B cell (primary cell): Measurements from ENCODE around the gene CCDC77.

- PRO-cap: no peak
- CAGE, long polyA plus RNA: no peak
Measured at GRCh38 chr12:174686-175063, 39.3 kb downstream of the SLC6A12 start.

DNA sequence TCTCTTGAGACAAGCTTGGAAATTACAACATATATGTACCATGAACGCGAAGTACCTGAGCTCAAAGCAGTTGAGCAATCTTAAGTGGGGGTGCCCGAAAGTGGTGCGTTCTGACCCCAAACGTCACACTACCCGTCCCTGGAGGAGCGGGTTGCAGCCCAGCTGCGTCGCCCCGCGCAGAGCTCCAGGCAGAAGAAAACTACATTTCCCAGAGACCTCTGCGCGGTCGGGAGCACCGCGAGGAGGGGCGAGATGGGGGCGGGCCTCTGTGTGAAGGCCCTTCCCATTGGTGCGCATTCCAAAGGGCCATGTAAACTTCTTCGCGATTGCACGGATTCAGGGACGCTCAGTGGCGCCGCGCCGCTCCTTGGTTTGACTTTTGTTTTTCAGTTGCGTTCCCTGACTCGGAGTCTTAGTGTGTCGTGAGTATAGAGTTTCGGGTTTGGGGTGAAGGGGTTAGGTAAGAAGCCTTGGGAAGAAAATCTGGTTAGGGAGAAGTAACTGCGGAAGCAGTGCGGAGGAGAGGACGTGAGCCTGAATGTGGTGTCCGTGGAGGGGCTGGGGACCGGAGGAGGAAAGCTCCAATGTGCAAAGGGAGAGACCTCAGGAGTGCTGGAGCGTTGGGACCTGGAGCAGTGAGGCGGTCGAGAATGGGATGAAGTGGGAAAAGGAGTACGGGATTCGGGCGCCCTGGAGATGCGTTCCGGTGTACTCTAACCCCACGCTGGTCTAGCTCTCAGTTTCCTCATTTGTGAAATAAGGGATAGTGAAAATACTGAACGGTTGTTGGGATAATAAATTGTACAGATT lies at the start of gene CCDC77:
Gene CCDC77, plus strand, starts transcription at position 382 of the 810 bp plus-strand sequence.
- PRO-cap: bidirectional peak, plus-strand start at position 382 of the sequence, minus-strand start at position 184 of the sequence
- CAGE, long polyA plus RNA: no peak

DNA sequence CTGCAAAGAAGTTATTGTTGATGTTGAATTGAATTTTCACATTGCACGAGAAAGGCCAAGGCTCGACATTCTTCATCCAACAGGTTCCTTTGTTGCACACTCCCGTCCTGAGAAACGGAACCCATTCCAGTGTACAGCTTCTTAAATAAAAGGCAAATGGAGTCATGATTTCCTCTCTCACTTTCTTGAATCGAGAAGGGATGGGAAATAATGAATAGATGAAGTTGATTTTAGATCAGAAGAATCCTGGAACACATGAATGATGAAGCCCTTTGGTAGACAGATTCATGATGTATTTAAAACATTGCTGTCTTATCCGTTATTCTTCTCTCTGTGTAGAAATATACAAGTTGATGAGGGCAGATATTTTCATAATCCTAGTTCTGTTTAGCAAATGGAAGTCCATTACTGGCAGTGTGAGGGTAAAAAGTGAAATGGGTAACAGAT lies 17.7 kb downstream of the B4GALNT3 start:
- PRO-cap: no peak
- CAGE, long polyA plus RNA: no peak

- PRO-cap: no peak
- CAGE, long polyA plus RNA: no peak
Measured at GRCh38 chr12:509447-510012, 49.8 kb downstream of the B4GALNT3 start.

DNA sequence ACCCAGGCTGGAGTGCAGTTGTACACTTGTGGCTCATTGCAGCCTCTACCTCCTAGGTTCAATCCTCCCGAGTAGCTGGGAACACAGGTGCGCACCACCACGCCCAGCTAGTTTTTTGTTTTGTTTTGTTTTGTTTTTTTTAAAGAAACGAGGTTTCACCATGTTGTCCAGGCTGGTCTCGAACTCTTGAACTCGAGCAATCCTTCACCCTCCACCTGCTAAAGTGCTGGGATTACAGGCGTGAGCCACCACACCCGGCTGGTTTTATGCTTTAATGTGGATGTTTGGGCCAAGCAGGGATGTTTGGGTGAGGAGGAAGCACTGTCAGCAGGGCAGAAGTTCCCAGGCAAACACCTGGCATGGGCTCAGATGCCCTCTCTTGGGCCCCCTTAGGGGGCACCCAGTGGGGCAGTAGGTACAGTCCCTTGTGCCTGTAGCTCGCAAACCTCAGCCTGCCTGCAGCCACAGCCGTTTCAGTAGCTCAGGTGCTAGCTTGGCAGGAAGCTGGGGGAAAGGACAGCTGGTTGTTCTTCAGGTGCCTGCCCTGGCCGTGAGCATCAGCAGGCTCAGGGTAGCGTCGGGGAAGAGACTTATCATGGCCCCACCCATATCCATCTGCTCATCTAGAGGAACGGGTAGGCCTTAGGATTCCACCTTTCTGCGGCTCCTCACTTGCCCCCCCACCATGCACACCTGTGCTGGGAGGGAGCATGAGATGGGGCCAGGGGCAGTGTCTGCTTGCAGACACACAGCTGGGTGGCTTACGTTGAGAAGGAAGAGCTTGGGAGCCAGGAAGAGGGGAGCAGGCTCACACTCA lies 67.4 kb downstream of the B4GALNT3 start:
- PRO-cap: no peak
- CAGE, long polyA plus RNA: no peak

DNA sequence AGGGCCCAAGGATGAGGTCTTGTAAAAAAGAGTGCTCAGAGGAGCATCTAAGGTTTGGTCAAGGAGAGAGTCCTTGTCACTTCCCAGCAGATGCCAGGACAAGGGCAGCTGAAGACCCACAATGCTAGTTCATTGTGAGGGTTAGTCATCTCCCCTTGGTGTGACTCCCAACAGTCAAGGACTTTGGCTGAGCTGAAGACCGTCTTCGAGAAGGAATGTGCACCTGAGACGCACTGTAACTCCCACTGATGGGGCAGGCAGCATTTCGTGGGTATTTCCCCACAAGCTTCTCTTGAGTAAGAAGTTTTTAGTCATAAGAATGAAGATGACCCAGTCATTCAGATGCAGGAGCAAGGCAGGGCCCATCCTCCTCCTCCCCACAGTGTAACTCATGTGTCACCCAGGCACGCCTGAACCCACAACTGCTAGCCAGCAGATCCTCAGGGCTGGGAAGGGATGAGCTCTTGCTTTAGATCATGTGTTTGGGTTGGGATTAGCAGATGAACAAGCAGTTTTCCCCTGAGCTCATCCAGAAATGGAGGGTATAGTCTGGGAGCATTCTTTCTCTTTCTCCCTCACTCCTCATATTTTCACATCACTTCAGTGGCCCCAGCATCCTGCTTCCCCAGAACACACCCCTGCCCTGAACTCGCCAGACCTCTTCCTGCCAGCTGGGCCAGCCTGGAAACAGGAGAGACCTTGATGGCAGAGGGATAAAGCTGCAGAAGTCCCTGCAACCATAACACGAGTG lies 73.2 kb downstream of the B4GALNT3 start:
- PRO-cap: no peak
- CAGE, long polyA plus RNA: no peak

DNA sequence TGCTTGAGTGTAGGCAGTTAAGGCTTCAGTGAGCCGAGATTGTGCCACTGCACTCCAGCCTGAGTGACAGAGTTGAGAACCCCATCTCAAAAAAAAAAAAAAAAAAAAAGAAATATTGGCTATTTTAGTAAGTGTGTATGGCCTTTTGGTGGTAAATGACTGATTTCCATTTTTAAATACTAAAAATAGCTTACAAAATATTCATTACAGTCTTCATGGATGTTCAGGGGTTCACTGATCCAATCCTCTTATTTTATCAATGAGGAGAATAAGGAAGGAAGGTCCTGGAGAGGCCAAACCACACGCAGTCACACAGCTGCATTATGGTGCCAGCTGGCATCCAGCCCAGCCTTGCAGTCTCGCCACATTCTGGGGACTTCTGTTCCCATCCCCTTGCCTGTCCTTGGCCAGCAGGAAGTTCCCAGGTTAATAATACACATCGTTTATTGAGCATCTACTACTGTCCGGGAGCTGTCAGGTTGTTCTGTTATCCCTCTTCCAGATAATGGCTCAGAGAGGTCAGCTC lies 78.8 kb downstream of the B4GALNT3 start:
- PRO-cap: no peak
- CAGE, long polyA plus RNA: no peak

GRCh38 chr12:545394-546237 lies 85.9 kb downstream of the B4GALNT3 start:
- PRO-cap: no peak
- CAGE, long polyA plus RNA: no peak

DNA sequence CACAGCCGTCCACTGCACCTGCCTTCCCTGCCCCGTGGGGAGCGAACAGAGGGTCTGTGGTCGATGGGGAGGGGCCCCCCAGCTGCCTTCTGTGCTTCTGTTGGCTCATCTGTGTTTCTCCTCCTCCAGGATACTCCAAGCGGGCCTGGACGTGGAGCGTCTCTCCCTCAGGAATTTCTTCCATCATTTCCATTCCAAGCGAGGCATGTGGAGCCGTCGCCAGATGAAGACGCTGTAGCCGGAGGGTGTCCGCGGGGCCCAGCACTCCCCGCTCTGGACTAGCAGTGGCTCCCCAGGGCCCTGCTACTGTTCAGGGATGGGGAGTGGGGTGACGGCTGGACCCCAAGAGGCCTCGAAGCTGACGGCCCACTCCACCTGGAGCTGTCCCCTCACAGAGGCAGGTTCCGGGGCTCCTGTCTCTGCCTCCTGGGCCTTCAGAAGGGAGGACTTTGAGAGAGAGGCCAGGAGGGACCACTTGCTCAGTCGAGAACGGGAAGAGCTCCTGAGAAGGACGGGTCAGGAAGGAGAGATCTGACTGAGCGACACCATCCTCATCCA lies 101.6 kb downstream of the B4GALNT3 start:
- PRO-cap: no peak
- CAGE, long polyA plus RNA: no peak

DNA sequence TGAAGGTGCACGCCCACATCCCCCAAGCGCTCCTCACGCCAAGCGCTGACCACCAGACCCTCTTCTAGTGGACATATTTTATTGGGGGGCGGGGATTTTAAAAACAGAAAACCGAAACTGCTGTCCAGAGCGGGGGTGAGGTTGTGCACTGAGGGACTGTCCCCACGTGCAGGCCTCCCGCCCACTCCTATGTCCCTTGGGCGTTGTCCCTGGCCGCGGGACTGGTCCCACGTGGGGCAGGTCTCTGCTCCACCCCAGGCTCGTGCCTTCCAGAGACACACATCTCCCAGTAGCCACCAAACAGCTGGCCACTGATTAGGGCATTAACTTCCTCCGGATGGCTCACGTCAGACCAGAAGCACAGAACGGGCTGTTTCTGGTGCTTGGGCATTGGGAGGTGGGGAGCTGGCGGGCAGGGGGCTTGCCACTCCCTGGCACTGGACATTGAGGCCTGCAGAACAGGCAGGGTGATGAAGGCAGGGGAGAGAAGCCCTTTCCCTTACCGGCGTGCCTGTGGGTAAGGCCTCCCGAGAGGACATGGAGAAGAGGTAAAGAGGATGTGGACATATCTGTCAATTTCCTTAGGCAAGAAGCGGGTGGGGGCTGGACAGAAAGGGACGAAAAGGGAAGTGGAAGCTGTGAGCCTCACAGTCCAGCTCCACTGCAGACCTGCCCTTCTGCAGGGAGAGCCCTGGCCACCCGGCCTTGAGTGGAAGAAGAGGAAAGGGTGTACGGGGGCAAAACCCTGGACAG lies 101.3 kb downstream of the NINJ2 start:
- PRO-cap: no peak
- CAGE, long polyA plus RNA: no peak

DNA sequence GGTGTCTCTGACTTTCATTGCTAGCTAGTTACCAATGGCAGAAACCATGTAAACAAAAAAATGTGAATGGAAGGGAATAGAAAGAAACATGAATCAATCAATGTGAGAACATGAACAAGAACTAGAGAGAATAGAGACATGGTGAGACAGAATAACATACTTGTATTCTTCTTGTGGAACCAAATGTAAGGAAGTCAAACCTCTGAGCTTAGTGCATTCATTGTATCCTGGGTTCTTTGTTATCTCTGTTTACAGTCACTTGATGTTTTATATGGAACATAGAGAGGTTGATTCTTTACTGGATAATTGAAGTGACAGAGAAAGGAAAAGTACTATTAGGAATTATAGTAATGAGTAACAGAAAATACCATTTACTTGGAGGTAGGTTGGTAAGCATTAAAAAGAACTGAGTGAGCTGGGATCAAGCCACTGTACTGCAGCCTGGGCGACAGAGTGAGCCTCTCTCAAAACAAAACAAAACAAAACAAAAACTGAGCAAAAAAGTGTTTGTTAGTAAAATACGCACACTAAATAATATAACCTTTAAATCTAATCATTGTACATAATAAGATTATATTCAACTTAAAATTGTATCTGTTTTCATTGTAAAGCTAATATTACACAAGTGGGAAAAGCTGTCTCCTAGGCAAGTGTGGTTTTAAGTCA lies 2.4 kb upstream of the WNK1 start:
- PRO-cap: no peak
- CAGE, long polyA plus RNA: no peak

GRCh38 chr12:763459-764088 lies 11.2 kb downstream of the WNK1 start:
- PRO-cap: no peak
- CAGE, long polyA plus RNA: no peak

- PRO-cap: no peak
- CAGE, long polyA plus RNA: no peak
Measured at GRCh38 chr12:882758-883237, 66.7 kb downstream of the RAD52 start.

- PRO-cap: no peak
- CAGE, long polyA plus RNA: no peak
Measured at GRCh38 chr12:909601-910256, 39.8 kb downstream of the RAD52 start.

DNA sequence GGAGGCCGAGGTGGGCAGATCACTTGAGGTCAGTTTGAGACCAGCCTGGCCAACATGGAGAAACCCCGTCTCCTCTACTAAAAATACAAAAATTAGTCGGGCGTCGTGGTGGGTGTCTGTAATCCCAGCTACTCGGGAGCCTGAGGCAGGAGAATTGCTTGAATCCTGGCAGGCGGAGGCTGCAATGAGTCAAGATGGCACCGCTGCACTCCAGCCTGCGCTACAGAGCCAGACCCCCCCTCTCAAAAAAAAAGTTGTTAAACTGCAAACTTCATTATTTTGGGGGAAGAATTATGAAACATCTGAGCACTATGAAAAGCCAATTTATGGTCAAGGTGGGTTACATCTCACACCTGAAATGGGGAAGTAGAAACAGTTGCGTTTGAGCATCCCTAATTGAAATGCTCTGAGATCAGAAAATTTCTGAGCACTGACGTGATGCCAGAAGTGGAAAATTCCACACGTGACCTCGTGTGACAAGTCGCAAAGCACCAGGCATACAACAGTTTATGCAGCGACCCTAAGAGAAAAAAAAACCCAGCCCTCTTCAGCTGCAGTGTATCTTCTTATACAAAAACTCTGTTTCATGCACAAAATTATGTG lies 37.6 kb downstream of the RAD52 start:
- PRO-cap: no peak
- CAGE, long polyA plus RNA: no peak

DNA sequence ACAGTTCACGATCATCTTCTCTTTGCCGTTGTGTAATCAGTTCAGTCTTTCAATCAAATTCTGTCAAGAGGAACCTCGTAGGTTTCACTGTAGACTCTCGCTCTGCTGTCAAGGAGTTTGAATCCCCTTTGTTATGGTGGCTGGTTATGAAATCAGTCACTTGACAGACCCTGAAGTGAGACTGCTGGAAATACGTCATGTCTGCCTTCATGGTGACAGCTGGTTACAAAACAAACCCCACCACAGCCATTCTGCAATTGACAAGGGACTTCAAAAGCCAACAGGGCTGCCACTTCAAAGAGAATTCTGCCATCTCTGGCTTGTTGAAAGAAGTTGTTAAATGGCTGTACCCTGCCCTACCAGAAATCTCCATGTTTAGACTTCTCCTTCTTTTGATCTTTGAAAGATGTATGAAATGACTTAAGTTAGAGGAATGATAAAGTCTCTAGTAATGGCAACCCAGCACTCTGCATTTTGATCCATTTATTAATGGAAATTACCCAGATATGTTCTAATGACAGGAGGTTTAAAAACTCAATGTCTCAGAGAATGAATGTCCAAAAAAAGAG lies 286.9 kb downstream of the ERC1 start:
- PRO-cap: no peak
- CAGE, long polyA plus RNA: no peak

DNA sequence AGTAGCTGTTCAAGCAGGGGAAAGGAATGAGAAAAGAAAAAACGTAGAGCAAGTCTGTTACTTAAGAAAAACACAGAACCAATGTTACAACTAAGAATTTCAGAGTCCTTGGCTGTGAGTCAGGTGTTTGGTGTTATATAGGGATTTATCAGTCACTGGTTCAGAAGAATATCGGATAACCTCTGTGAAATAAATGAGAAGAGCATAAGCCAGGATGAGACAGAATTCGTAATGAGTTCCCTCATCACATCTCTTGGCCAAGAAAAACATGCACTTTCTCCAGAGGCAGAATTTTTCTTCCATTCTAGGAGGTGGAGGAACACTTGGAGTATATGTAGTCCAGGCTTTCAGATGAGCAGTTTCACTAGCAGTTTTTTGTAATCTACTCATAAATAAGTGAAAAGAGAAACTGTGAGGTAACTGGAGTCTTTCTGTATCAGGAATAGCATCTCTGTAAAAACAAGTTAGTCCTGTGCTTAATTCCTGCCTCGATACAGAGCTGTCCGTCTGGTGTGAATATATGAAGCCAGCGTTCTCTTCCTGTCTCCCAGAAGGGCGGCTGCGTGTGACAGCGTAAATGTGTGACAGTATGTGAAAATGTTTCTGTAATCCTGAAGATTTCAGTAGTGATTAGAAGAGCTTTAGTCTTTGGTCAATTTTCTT lies 150.4 kb downstream of the FBXL14 start:
- PRO-cap: no peak
- CAGE, long polyA plus RNA: no peak

DNA sequence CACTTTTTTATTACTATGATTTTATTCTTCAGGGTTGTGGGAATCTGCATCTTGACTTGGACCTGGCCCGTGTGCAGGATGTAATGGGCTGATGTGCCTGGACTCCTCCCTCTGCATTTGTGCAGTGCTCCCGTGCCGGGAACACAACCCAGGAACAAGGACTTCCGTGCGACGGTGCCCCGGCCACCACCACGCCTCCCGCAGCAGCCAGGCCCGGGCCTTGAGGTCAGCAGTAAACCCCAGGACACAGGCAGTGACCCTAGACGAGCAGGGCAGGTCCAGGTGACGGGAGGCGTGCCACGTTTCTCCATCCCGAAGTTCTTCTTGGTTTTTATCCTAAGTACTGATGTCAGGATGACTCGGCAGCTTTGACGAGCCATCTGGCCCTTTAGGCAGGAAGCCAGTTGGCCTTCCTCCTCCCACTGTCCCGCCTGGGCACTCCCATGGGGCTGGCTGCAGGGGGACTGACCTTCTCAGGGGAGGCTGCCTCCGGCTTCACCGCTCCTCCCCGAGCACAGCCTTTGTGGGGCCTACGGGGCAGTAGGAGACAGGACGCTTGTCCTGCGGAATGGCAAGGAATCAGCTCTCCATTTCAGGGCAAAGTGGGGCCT lies 94.3 kb downstream of the FBXL14 start:
- PRO-cap: no peak
- CAGE, long polyA plus RNA: no peak

DNA sequence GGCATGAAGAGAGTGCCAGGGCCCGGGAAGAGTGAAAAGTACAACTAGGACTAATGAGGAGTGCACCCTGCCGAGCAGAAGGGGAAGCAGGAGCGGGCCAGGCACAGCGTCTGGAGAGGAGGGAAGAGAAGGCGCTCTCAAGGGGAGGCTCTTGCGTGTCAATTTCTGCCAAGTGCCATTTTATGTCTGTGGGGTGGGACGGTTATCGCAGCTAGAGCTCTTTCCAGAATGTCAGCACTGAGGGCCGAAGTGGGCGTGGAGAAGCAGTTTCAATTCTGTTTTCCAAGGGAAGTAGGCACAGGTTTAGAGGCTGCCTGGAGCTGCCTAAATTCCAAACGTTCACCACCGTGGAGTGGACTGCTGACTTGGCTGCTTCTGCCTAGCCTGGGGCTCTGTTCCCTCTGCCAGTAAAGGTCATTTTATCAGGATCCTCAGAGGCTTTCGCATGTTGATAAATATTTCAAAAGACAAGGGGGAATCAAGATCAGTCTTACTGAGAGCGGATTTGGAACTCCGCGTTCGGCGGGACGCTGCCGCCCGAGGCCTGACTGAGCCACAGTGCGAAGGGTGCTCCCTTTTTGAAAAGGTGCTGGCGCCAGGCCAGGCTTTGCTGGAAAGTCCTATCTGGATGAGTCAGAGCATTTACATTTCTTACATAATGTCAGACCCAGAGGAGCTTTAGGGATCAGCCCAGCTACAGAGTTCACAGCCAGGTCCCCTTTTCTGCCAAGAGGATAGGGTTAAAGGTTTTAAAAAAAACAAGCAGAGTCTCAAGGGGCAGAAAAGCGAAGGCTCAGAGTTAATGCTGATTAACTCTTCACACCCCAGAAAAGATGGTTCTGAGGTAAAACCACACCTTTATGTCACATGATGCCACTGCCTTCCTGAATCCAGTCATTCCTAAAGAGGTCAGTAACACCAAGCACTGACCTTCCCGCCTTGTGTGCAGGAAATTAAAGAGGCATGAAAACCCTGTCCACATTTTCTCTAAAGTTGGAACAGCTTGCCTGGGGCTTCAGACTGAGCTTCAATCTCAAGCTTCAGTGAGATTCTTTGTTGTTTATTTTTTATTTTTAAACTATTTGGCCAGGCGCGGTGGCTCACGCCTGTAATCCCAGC lies 11.5 kb upstream of the FBXL14 start:
- PRO-cap: unidirectional peak, minus-strand start at position 550 of the sequence
- CAGE, long polyA plus RNA: no peak

GRCh38 chr12:1631143-1631771 lies 2.2 kb downstream of the WNT5B start:
- PRO-cap: no peak
- CAGE, long polyA plus RNA: no peak